SUDHL5 (cell line): ENCODE results near the genes CSTL1, ACSS1 and PYGB.

GRCh38 chr20:23366583-23367098 lies 4.7 kb downstream of the GZF1 start:
- PRO-cap, result no peak

- PRO-cap, result no peak
Observed at GRCh38 chr20:23439567-23439816, at the start of gene CSTL1. TSS of gene CSTL1 (plus strand) at chr20:23439685.

DNA sequence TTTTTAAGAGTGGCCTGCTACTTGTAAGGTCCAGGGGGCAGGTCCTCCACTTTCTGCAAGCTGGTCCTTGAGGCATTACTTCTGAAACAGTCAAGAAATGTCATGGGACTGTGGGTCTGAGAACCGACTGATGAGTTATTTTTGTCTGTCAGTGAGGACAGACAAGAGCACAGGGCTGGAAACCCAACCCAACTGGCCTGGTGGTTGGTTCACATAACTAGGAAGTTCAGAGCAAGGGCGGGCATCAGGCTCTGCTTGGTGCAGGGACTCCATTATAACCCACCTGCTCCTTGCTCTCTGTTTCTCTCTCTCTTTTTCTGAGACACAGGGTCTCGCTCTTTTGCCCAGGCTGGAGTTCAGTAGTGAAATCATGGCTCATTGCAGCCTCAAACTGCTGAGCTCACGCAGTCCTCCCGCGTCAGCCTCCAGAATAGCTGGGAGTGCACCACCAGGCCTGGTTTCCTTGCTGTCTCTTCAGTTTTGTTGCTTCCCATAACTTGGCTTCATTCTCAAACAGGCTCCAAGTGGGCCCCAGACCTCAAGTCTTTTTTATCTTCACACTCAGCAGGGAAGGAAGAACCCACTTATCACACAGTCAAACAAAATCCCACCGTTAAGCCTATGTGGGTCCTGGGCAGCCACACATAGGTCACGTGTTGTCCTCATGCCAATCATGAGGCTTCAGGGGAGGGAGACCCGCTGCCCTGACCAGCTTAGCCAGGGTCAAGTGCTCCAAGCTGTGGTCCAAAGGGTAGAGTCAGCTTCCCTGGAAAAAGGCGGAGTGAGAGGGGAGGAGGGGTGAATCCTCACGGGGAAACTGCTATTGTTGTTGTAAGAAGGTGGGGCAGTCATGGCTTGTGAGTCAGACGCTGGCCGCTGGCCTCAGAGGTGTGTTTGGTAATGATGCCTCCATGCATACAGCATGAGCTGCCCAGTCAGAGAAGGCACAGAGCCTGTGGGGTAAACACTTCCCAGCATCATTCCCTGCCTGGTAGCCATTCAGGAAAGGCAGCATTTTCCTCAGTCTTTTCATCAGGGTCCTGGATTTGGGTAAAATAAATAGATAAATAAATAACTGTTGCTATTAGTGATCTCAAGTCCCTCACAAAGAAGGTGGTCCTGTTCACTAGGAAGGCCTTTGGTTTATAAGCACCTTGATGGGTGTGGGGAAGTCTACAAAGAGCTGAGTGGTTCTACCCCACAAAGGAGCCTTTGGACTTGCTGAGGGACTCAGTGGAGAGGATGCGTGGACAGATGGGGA lies 8.9 kb downstream of the CST3 start:
- PRO-cap, result no peak

DNA sequence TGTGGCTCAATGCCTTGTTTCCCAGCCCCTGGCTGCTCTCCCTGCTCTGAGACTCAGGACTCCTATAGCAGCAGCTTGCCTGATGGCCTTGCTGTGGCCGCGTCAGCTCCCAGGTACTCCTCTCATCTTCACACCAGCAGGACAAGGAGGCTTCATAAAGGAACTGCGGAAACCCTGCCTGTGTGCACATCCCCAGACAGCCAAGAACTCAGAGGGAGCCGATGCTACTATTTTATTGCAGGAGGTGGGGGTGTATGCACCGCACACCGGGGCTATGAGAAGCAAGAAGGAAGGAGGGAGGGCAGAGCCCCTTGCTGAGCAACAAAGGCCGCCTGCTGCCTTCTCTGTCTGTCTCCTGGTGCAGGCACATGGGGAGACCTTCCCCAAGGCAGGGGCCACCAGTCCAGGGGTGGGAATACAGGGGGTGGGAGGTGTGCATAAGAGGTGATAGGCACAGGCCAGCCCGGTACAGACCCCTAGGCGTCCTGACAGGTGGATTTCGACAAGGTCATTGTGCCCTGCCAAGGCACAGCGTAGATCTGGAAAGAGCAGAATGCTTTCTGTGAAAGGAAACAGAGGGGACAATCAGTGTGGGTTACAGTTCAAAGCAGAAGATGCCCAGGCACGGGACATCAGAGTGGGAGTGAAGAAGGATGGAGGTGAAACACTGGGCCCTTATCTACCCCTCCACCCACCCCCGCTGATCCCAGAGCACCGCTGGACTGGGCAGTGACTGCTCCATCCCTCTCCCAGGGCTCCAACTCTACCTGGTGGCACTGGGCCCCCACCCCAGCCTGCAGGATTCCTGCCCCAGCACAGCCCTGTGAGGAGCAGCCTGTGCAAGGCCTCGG lies 4.1 kb downstream of the CST3 start:
- PRO-cap, result no peak

GRCh38 chr20:23693092-23693724 lies 4.4 kb upstream of the CST4 start:
- PRO-cap, result no peak

- PRO-cap, result no peak
Observed at GRCh38 chr20:23873322-23874073, 6.0 kb downstream of the CST5 start.

- PRO-cap, result no peak
Observed at GRCh38 chr20:24095697-24096187, 107.2 kb upstream of the GGTLC1 start.

- PRO-cap, result no peak
Observed at GRCh38 chr20:24108867-24109595, 120.5 kb upstream of the GGTLC1 start.

DNA sequence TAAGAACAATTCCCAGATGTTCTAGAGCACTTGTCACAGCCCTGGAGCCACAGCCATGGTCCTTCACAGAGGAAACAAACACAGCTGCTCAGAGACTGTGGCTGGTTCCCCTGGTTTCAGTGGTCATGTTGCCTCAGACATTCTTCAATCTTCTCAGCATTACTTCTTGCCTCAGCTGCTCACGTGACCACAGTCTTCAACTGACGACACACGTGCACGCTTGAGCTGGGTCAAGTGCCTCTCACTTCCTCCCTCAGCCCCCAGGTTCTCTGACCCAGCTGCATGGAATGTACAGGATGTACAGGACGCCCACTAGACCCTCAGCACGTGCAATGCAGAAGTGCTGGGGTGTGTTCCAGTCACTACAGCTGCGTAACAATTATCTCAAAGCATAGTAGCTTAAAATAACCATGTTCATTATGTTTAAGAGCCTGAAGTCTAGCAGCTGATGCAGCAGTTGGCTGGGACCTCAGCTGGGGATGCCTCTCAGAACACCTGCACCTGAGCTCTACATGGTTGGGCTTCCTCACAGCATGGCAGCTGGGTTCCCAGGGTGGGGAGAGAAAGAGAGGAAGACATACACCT lies 159.9 kb upstream of the GGTLC1 start:
- PRO-cap, result no peak

GRCh38 chr20:24462794-24463147 lies 6.7 kb upstream of the SYNDIG1 start:
- PRO-cap, result no peak

- PRO-cap, result no peak
Observed at GRCh38 chr20:24962986-24963780, 14.1 kb downstream of the CST7 start.

DNA sequence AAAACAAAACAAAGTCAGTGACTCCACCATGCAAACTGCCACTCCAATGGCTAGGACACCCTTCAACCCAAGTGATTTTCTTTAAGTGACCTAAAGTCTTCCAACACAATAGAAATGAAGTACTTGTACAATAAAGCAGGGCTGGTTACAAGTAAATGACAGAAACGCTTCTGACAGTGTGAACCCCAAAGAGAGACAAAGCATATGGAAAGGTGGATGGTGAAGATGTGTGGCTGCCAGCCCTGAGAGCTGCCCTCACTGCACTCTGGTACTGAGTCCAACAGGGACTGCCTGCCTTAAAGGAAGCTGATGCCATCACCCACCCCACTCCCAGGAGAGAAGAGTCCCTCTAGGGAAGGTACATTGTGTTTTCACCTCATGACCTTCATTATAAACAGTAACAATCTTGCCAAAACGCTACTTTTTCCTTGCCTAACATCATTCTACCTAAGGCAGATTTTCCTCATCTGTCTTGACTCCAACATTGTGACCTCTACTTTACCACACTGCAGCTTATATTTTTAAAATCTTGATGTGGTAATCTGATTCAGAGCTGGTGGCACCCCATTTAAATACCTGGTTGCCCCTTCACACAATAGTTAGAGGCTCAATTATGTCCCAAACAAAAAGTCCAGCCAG lies 4.6 kb downstream of the APMAP start:
- PRO-cap, result no peak

DNA sequence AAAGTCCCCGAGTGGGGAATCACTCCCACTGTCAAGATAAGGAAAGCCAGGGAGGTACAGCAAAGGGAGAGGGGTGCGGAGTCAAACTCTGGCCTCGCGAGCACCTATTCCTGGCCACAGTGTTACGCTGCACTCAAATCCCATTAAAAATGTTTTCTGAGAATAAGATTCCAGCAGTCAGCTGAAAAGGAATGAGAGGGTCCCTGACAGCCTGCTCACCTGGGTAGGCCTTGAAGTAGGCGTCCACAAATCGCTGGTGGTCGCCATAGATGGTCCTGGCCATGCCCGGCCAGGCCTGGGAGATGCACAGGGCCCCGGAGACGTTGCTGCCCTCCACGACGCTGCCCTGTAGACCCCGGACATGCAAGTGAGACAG lies 20.8 kb upstream of the APMAP start:
- PRO-cap, result no peak

DNA sequence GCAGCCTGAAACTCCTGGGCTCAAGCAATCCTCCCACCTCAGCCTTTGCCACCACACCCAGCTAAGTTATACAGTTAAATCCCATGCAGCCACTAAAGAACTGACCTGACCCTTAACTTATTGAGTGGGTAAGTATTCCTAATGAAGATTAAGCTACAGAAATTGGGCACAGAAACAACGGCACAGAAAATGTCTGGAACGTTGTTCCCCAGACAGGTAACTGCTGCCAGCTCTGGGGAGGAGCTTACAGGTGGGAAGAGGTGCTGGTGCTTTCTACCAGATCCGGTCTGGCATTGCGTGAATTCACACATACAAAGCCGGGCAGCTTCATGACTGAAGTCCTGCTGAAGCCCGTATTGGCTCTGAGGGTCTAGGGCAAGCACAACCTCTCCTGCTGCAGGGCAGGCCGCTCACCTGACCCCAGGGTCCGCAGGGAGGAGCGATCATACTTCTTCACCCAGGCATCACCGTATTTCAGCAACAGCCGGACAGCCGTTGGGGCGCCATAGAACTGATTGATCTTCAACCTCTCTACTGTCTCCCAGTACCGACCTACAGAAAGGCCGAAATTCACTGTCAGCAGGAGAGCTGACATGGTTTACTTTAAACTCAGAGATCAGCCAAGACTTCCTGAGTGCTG lies 27.2 kb upstream of the APMAP start:
- PRO-cap, result no peak

DNA sequence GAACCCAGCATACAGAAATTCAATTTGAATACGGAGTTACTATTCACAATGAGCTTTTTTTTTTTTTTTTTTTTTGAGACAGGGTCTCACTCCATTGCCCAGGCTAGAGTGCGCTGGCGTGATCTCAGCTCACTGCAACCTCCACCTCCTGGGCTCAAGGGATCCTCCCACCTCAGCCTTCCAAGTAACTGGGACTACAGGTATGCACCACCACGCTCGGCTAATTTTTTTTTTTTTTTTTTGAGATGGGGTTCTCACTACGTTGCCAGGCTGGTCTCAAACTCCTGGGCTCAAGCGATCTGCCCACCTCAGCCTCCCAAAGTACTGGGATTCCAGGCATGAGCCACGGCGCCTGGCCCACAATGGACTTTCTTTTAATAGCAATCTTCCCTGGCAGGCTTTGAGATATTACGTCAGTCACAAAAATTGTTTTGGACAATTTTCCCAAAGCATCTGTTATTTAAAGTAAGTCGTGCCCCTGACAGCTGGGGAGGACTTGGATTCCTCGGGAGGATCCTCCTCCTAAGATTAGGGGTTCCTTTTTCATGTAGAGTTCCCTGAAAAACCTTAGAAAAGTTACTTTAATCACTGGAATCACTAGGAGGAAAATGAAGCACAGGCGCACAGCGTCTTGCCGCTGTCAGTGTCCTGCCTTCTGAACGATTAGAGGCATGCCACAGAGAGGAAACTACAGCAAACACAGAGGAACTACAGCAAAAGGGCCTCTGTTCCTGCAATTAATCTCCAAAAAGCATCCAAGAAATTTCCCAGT lies 4.7 kb downstream of the ACSS1 start:
- PRO-cap, result no peak

GRCh38 chr20:25057721-25058545 lies at the start of gene ACSS1:
TSS of gene ACSS1 (minus strand) at chr20:25058139.
- PRO-cap, result bidirectional peak, plus-strand start at chr20:25058076, minus-strand start at chr20:25058126; bidirectional peak, plus-strand start at chr20:25058429, minus-strand start at chr20:25058409

GRCh38 chr20:25197648-25197998 lies 2.1 kb downstream of the ENTPD6 start:
- PRO-cap, result no peak

GRCh38 chr20:25247876-25249111 lies at the start of gene PYGB:
TSS of gene PYGB (plus strand) at chr20:25248085.
- PRO-cap, result bidirectional peak, plus-strand start at chr20:25248085, minus-strand start at chr20:25247969; bidirectional peak, plus-strand start at chr20:25248216, minus-strand start at chr20:25248180

DNA sequence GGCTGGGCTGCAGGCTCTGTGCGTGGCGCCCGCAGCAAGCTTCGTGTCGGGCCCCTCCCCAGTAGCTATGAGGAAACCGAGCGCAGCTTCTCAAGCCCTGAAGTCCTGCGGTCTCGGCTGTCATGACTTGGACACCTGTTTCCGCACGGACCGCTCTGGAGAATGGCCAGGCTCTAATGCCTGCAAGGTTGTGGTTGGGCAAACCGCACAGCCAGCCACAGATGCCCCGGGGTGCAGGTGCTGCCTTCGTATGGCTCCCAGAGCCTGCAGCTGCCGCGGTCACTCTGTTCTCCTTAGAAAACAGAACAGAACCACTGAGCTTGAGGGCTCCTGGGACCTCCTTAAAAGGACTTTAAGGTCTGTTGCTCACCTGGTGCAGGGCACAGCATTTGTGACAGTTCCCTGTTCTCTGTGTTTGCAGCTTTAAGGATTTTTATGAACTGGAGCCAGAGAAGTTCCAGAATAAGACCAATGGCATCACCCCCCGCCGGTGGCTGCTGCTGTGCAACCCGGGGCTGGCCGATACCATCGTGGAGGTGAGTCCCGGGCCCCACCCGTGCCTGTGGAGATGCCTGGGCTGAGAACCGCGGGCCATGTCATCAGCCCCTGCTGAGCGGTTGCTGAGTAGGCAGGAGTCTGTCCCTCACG lies 33.9 kb downstream of the PYGB start:
- PRO-cap, result no peak

- PRO-cap, result no peak
Observed at GRCh38 chr20:25337855-25338868, 52.5 kb downstream of the ABHD12 start.